Lung (tissue), 4 donors: ENCODE measurements around a stretch of chr3.

- PRO-cap, result no peak
- RAMPAGE, long total RNA, result no peak
- RRBS, result 80% methylated on average over 3 of the region's 13 CpGs
Observed at GRCh38 chr3:58617109-58617889, 40.1 kb upstream of the FAM107A start.

- PRO-cap, result no peak
- RAMPAGE, long total RNA, result no peak
- RRBS, result no CpG with 5 or more reads among the region's 4 CpGs
Observed at GRCh38 chr3:58629239-58629524, 37.4 kb downstream of the FAM3D start.

DNA sequence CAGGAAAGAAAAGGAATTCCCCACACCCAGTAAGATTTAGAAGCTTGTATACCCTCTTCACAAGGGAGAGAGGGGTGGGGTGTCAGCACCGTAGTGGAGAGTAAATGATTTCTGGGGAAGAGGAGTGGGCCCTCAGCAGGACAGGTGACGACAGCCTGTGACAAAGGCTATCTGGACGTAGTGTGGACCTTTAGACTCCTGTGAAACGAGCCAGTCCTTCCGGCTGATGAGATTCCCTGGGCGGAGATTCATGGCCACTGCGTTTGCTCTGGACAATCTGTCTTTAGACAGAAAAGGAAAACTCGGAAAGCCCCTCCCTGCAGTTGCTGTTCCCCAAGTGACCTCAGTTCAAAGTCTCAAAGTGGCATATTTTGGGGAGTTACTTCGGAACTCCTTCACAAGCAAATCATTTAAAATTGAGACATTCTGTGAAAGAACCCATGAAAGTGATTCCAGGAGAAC is 1.7 kb upstream of the FAM3D start:
- PRO-cap, result no peak
- RAMPAGE, long total RNA, result no peak
- RRBS, result no CpG with 5 or more reads among the region's 9 CpGs

GRCh38 chr3:59385227-59385442 is 335.3 kb upstream of the CFAP20DC start:
- PRO-cap, result no peak
- RAMPAGE, long total RNA, result no peak
- RRBS, result no CpG with 5 or more reads among the region's 9 CpGs

DNA sequence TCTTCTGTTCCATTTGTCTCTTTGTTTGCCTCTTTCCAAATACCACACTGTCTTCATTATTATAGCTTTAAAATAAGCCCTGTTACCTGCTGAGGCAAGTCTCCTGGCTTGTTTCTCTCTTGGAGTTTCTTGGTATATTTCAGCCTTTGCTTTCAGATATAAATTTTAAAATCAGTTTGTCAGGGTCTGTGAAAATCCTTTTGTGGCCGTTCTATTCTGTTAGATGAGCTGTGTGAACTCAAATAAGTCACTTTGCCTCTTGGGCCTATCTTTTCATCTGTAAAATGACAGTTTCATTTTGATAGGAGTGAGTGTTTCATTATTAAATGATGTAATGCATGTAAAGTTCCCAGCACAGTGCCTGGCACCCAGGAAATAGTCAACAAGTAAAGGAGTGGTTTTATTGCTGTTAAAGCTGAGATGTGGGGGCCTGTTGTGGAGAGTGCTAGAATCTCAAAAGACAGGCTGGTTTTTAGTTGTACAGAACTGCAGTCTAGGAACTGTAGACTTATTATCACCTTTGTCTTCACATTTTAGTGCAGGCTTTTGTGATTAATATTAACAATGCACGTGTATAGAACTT is 394.4 kb upstream of the CFAP20DC start:
- PRO-cap, result no peak
- RAMPAGE, long total RNA, result no peak
- RRBS, result no CpG with 5 or more reads among the region's 2 CpGs

GRCh38 chr3:59450949-59451815 is 401.4 kb upstream of the CFAP20DC start:
- PRO-cap, result no peak
- RAMPAGE, long total RNA, result no peak
- RRBS, result no CpG with 5 or more reads among the region's 6 CpGs

- PRO-cap, result no peak
- RAMPAGE, long total RNA, result no peak
- RRBS, result no CpG with 5 or more reads among the region's 2 CpGs
Observed at GRCh38 chr3:60080467-60081151, 1030.8 kb upstream of the CFAP20DC start.

DNA sequence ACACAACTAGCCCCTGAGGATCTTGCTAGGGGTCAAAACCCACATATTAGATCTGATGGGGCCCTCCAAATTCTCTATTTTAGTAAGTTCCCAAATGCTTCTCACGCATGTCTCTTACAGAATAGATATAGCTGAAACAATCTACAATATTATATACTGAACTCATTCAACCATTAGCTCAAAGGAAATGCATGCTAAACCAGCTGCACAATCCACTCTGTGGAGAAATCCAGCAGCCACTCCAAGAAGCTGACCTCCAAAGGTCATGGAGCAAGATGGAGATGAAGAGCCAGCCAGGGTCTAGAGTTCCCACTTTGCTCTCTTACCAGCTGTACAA is 1075.0 kb upstream of the CFAP20DC start:
- PRO-cap, result no peak
- RAMPAGE, long total RNA, result no peak
- RRBS, result no CpG with 5 or more reads among the region's 1 CpG

DNA sequence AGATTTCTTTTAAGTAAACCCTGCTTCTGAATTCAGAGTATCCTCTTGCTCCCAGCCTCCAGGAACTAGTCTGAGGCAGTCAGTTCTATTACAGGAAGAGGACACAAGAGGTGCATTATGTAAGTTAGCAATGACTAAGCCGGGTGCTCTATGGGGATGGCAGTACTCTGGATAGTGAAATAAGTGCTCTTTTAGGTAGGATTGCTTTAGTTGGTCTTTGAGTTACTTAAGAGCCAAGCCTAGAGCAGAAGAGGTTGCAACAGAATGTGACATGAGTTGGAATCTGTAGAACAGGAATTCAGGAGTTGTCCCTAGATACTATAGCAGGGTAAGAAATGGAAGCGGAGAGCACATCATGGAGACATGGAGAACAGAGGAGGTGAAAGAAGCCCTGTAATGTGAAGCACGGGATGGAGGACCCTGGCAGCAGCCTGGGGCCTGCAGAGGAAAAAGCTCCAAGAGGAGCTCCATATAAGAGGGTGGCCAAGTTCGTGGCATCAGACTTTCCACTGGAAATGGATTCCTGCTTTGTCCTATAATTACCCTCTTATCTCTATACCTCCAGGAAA is 851.3 kb downstream of the FHIT start:
- PRO-cap, result no peak
- RAMPAGE, long total RNA, result no peak
- RRBS, result no CpG with 5 or more reads among the region's 4 CpGs

DNA sequence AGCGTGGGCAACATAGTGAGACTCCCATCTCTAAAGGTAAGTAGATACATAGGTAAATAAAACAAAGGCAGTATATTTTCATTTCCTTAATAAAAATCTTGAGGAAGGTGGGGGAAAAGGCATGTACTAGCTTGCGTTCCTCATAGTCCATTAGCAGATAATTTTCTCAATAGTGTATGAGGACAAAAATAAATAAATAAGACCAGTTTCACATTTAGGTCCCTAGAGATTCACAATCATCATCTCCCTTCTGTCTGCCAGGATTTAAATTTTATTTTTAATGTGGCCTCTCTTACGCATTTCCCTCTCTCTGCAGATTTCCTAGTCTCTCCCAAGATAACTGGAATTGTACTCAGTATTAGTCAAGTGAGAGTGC is 839.1 kb downstream of the FHIT start:
- PRO-cap, result no peak
- RAMPAGE, long total RNA, result no peak
- RRBS, result no CpG with 5 or more reads among the region's 3 CpGs

DNA sequence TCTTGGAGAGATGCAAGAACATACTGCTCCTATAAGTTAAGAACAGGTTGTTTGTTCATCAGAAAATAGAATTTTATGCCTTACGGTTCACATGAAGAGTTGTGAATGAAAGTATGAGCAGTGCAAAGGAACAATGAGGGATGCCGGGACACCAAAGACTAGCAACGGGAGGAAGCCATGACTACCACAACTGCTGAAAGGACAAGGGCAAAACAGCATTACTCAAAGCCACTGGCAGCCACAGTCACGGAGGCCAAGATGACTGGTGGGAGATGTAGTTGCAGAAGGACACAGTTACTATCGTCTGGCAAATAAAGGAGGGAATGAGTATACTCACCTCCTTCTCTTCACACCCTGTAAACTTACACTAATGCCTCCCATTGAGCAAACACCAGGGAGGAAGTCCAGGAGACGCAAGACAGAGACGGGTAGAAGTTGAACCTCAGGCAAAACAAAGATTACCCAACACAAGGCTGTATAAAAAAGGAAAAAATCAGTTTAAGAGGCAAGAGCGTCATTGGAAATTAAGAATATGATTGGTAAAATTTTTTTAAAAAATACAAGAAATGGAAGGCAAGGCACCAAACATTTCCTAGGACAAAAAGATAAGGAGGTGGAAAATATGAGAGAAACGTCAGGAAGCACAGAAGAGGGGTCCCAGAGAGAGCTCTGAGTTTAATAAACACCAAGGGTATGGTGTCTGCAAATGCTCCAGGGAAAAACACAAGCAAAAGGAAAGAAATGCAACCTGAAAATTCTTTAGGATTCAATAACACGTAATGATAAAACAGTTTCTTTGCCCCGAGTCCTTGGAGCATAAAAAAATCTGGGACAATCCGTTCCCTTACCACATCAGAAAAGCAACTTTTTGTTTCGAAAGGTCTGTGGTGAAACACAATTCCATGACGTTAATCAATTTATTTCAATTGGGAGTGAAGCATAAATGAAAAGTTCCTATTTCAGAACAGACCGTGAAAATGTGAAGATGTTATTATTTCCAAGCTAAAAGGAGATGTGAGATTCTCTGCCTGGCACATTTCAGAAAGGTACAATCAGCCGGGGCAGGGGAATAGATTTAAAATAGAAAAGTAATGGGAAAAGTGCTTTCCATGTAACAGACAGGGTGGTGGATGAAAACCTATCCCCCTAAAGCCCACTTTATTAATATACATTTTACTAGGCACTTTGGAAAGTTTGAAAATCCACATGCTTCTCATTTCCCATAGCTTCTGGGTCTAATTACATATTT is 675.1 kb downstream of the FHIT start:
- PRO-cap, result no peak
- RAMPAGE, long total RNA, result no peak
- RRBS, result no CpG with 5 or more reads among the region's 16 CpGs

DNA sequence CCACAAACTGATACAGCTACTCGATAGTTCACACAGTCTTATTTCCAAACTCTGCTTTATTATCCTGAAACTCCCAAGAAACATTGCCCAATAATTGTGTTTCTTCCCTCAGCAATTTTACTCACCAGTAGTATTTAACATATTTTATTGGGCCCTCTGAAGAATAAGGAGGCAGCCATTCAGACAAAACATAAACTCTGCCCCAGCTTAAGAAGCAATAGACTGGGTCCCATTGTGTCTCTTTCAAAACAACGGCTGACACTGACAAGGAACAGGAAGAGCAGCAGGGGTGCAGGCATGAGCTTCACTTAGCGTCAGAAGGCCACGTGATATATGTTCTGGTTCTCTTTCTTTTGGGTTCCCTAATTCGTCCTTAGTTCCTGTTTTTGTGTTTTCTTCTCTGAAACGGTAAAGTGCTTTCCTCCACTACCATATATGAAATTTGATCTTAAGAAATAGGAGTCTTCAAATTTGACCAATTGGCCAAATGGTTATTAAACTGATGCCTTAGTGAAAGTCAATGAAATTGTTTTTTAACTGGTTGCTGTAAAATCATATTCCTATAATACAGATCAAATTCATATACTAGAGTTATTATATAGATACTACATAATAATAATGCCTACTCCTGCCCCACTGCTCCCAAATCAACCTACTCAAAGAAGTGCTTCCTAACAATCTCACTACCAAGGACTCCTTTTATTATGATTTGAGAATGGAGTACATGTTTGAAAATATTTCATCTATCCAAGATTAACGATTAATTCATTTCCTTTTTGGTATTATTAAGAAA is 242.1 kb downstream of the FHIT start:
- PRO-cap, result no peak
- RAMPAGE, long total RNA, result no peak
- RRBS, result no CpG with 5 or more reads among the region's 7 CpGs

DNA sequence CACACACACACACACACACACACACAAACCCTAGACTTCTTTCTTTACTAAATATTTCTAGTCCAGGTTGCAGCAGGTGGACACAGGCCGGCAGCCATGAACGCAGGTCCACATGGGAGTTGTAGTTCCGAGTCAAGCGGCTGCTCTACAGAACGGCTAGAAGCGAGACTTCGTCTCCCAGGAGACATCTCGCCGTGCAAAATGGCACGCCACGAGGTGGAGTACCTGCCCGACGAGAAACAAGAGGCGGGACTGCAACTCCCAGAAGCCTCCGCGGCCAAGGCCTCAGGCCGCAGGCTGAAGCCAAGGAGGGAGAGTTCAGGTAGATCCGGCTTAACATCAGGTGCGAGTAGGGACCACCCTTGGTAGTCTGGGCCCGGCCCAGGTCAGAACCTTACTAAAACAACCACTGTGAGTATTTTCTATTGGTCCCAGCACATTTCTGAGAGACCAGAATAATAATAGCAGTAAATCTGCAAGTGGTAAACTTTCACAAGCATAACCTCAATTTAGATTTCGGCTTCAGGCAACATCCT is 1.2 kb downstream of the FHIT start:
- PRO-cap, result no peak
- RAMPAGE, long total RNA, result no peak
- RRBS, result no CpG with 5 or more reads among the region's 21 CpGs

GRCh38 chr3:61742567-61743259 is 181.3 kb downstream of the PTPRG start:
- PRO-cap, result no peak
- RAMPAGE, long total RNA, result no peak
- RRBS, result 99% methylated on average over 8 of the region's 28 CpGs

DNA sequence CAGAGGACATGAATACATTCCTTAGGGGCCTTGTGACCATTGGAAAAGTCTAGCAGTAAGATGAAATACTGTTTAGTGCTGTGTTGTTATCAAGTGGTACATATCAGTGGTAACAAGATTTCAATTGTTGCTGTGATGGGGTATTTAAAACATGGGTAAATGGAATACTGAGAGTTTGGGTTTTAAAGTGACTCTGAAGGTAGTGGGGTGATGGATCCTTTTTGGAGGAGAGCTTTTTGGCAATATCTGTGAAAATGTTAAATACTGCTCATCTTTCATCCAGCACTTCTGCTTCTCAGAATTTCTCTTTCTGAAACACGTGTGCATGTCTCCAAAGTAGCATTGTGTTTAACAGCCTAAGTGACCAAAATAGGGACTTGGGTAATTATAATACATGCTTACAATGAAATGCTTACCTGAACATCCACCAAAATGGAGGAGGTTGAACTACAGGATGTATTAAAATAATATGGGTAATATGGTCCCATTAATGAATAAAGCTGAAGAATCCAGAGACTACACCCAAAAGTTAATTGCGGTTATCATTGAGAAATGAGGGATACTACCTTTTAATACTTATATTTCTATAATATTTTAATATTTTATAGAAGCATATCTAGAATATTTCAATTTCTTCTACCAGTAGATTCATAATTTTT is 195.4 kb downstream of the PTPRG start:
- PRO-cap, result no peak
- RAMPAGE, long total RNA, result no peak
- RRBS, result no CpG with 5 or more reads among the region's 2 CpGs

- PRO-cap, result no peak
- RAMPAGE, long total RNA, result no peak
- RRBS, result no CpG with 5 or more reads among the region's 8 CpGs
Observed at GRCh38 chr3:61768218-61769317, 207.2 kb downstream of the PTPRG start.

DNA sequence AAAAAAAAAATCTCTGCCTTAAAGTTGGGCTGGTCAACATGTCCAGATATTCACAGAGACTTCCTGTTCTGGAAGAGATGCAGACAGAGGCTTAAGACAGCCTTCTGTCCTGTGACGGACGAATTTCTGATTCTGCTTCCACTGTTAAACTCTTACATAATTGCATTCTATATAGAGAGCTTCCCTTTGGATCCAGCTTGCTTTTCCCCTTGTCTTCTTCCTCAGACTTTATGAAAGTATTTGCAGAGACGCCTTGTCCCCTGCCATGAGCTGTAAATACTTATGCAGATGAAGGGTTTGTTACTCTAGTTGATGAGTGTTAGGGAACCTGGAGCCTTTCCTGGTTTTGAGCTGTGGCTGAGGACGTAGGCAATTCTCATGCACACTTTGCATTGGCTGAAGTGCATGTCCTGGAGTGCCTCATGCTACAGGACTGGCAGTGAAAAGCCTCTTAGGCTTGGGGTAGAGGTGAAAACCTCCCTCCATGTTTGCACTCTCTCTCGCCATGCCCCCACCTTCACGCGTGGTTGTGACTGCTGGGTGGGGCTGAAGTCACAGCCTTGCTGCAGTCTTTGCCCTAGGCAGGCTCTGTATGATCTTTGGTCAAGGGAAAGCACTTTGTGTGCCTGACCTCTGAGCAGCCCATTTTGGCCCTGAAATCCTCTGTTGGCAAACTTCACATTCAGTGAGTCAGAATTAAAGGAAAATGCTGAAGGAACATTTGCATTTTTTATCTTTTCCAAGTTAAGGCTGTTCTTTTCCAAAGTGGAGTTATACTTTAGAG is 286.6 kb downstream of the PTPRG start:
- PRO-cap, result no peak
- RAMPAGE, long total RNA, result no peak
- RRBS, result no CpG with 5 or more reads among the region's 7 CpGs

- PRO-cap, result no peak
- RAMPAGE, long total RNA, result no peak
- RRBS, result no CpG with 5 or more reads among the region's 5 CpGs
Observed at GRCh38 chr3:61886231-61886999, 325.0 kb downstream of the PTPRG start.

GRCh38 chr3:61926727-61928014 is 365.8 kb downstream of the PTPRG start:
- PRO-cap, result no peak
- RAMPAGE, long total RNA, result no peak
- RRBS, result 87% methylated on average over 1 of the region's 12 CpGs

- PRO-cap, result no peak
- RAMPAGE, long total RNA, result no peak
- RRBS, result no CpG with 5 or more reads among the region's 7 CpGs
Observed at GRCh38 chr3:62031174-62031624, 287.6 kb upstream of the C3orf14 start.